ENCODE measurements around the genes PNCK, OPN1MW3, GDI1 and LAGE3.

DNA sequence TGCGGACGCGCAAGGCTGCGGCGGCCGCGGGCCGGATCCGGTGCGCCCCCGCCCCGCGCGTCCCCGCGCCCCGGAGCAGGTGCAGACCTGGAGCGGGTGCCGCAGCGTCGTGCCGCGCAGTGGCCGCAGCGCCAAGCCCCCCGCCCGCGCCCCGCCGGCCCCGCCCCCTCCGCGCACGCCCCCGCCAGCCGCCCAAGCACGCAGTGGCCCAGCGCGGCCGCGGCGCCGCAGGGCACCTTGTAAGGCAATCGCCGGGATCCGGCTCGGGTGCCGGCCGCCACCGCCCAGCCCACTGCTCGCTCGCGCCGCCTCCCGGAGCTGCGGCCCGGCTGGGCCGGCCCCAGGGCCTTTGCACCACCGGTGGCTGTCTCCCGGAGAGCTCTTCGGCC is at the start of gene PNCK:
Gene PNCK, minus strand, starts transcription at position 121 of the 389 bp plus-strand sequence.
- PRO-cap: no peak

DNA sequence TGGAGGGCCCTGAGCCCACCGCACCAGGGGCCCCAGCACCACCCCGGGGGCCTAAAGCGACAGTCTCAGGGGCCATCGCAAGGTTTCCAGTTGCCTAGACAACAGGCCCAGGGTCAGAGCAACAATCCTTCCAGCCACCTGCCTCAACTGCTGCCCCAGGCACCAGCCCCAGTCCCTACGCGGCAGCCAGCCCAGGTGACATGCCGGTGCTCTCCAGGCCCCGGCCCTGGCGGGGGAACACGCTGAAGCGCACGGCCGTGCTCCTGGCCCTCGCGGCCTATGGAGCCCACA is 356 bp downstream of the ABCD1 start:
- PRO-cap: no peak

- PRO-cap: no peak
These were observed 628 bp downstream of the SSR4 start for GRCh38 chrX:153794895-153795697.

GRCh38 chrX:153878879-153879498 is 7.0 kb downstream of the L1CAM start:
- PRO-cap: no peak

- PRO-cap: no peak
These were observed 682 bp upstream of the NAA10 start for GRCh38 chrX:153935470-153935968.

- PRO-cap: no peak
These were observed 1.7 kb downstream of the RENBP start for GRCh38 chrX:153942700-153943132.

DNA sequence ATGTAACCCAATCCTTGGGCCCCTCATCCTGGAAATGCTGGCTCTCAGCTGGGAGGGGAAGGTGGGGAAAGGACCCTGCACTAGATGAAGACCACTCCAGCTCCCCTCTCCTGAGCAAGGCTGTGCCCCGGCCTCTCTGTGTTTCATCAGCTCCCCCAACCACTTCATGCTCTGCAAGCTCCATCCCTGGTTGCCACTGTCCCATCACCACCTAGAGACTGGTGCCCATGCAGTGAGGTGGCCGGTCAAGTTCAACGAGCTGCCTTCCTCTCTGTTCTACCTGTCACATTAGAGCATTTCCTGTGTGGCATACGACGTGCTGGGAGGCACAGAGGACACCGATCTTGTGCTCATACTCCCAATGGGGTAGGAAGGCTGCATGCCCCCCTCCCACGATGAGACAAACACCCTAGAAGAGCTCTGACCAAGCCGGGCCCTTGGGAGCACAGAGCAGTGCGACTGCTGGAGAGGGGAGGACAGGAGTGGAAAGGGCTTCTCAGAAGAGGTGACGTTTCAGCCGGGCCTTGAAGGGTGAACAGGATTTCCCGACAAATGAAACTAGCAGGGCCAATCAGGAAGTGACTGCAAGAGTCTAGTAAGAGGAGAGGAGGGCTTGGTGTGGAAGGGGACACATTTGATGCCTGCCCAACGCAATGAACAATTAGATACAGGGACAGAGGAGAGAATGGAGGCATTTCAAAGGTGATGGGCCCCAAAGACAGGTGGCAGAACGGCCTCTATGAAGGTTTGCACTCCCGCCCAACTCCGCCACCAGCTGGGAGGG is 4.2 kb downstream of the HCFC1 start:
- PRO-cap: no peak

DNA sequence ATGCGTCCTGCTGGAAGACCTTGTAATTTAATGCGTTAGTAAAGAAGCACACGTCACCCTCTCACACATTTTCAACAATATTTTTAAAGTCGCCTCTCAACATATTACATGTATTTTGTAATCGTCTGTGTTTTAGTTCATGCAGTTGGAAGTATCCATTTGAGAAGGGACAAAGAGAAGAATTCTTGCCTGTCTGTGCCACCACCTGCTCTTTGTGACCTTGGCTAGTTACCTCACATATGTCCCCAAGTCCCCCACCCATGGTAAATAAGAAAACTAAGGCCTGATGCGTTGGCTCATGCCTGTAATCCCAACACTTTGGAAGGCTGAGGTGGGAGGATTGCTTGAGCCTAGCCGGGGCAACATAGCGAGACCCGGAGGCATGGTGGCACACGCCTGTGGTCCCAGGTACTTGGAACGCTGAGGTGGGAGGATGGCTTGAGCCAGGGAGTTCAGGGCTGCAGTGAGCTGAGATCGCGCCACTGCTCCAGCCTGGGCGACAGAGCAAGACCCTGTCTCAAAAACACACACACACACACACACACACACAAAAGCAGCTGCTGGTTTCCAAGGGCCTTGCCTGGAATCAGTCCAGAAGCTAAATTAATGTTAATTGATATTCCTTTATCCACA is 724 bp downstream of the TMEM187 start:
- PRO-cap: no peak

GRCh38 chrX:154004150-154004920 is 15.4 kb downstream of the IRAK1 start:
- PRO-cap: no peak

GRCh38 chrX:154012696-154012833 is 7.1 kb downstream of the IRAK1 start:
- PRO-cap: no peak

DNA sequence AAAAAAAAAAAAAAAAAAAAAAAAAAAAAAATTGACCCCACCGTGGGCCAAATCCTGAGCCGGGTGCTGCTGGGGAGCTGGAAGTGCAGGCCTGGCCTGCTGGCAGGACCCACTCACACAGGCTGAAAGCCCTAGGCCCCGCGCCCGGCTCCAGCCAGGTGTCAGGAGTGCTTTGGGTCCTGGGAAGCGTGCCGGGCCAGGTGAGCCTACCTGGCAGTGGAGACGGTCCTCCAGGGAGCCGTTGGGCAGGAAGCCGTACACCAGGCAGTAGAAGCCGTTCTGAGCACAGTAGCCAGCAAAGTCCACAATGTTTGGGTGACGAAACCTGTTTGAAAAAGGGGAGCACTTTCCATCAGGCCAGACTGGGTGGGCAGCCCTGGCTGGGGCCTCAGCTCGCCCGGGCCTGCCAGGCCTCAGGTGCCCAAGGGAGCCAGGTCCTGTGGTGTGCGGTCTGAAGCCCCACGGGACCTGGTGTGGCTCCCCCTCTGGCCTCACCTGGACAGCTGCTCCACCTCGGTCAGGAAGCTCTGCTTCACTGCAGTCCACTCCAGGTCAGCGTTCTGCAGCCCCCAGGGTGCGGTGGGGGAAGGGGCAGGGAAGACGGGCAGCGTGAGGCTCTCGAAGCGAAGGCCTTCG is 1.8 kb downstream of the IRAK1 start:
- PRO-cap: no peak

DNA sequence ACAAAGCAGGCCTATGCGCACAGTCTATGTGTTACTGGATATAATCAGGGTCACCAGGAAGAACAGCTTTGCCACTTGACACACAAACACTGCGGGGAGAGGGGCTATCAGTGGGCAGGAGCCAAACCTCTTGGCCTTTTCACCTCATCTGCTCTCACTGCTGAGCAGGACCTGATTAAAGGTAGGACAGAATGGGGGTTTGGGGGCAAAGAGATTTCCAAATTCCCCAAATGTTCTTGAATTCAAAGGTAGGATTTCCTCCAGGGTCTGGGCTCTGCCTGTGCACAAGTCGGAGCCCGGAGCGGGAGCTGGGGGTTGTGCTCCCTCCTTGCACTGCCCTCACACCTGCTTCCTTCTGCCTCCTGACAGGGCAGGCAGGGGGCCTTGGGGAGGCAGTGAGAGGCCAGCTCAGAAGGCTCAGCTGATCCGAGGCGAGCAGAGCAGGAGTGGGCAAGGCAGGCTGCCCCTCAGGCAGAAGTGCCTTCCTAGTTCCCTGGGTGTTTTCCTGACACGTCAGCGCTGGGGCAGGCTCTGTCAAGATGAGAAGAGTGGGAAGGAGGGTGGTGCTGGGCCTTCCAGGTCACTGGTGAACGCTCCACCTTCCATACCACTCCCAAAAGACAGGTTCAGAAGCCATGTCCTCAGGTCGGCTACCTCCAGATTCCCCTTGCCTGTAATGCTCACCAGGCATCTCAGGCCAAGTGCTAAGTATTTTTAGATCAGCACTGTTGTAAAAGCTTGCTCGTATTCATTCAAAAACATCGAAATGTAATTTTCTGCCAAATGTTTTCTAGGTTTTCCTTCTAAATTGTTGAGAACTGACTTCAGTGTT is 5.5 kb upstream of the IRAK1 start:
- PRO-cap: no peak

DNA sequence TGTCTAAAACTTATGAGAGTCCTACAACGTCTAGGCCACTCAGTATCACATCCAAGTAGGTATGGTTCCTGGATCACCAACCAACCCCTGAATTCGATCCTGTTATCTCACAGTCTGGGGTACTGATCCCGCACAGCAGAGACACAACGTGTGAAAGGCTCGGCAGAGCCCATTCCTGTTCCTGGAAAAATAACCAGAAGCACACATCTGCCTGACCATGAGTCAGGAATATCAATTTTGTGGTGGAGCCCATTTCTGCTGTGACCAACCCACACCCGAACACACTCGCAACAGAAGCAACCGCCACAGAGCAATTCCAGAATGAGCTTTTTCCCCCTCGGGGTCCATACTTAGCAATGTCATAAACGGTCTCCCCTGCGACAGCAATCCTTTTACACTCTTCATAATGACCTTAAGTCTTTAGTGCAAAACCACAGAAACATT is 1.4 kb downstream of the MECP2 start:
- PRO-cap: no peak

DNA sequence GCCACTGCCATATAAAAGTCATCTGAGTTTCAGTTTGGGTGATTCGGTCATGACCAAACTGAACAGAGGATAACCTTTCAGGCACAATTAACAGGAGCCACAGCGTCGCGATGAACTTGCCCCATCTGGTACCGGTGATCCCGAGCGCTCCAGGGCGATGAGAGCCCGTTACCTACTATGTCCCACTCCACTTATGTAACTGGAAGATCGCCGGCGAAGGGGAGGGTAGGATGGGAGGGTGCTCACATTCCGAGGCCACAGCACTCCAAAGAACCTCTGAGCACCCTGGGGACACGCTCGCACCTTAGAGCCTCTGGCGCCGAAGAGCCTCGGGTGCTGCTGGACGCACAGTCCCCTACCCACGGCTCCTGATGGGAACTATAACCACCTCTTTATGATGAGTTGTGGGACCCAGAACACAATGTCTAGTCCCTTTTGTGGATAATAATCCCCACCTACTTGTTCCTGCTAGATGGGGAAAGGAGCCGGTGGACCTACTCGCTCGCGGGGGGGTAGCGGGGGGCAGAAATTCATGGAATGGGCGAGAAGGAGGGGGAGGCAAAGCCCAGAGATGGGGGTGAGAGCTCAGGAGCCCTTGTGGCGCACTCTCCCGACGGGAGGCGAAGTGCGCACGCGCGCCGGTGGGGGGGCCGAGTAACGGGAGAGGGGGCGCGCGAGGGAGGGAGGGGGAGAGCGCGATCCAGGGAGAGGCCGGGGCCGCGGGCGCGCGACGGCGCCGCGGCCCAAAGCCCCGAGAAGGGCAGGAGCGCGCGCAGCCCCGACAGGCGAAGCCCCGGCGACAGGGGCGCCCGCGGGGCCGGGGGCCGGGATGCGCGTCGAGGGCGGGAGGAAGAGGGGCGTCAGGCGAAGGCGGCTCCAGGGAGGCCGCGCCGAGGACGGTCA is 756 bp downstream of the MECP2 start:
- PRO-cap: bidirectional peak, plus-strand start at position 746 of the sequence, minus-strand start at position 615 of the sequence

DNA sequence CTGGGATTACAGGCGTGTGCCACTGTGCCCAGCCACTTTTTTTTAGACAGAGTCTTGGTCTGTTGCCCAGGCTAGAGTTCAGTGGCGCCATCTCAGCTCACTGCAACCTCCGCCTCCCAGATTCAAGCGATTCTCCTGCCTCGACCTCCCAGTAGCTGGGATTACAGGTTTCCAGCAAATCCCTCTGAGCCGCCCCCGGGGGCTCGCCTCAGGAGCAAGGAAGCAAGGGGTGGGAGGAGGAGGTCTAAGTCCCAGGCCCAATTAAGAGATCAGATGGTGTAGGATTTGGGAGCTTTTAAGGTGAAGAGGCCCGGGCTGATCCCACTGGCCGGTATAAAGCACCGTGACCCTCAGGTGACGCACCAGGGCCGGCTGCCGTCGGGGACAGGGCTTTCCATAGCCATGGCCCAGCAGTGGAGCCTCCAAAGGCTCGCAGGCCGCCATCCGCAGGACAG is at the start of gene OPN1MW3:
Gene OPN1MW3, plus strand, starts transcription at position 365 of the 455 bp plus-strand sequence.
- PRO-cap: no peak

DNA sequence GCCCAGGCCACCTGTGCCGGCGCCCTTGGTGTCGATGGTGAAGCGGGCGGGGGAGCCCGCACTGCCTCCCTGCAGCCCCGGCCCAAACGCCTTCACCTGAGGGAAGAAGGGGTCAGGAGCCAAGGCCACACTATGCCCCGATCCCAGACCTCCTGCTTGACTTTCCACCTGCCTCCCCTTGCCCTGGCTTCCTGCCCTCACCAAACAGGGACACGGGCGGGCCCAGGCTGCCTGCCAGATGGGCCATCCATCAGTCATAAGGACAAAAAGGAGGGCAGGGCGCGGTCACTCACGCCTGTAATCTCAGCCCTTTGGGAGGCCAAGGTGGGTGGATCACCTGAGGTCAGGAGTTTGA is 14.0 kb downstream of the FLNA start:
- PRO-cap: no peak

- PRO-cap: no peak
These were observed 1.6 kb downstream of the RPL10 start for GRCh38 chrX:154399546-154400398.

- PRO-cap: unidirectional peak, minus-strand start at chrX:154436725; unidirectional peak, minus-strand start at chrX:154436810; unidirectional peak, plus-strand start at chrX:154437165
These were observed at the start of gene GDI1 for GRCh38 chrX:154436410-154437327. TSS of gene GDI1 (plus strand) at chrX:154437154.

DNA sequence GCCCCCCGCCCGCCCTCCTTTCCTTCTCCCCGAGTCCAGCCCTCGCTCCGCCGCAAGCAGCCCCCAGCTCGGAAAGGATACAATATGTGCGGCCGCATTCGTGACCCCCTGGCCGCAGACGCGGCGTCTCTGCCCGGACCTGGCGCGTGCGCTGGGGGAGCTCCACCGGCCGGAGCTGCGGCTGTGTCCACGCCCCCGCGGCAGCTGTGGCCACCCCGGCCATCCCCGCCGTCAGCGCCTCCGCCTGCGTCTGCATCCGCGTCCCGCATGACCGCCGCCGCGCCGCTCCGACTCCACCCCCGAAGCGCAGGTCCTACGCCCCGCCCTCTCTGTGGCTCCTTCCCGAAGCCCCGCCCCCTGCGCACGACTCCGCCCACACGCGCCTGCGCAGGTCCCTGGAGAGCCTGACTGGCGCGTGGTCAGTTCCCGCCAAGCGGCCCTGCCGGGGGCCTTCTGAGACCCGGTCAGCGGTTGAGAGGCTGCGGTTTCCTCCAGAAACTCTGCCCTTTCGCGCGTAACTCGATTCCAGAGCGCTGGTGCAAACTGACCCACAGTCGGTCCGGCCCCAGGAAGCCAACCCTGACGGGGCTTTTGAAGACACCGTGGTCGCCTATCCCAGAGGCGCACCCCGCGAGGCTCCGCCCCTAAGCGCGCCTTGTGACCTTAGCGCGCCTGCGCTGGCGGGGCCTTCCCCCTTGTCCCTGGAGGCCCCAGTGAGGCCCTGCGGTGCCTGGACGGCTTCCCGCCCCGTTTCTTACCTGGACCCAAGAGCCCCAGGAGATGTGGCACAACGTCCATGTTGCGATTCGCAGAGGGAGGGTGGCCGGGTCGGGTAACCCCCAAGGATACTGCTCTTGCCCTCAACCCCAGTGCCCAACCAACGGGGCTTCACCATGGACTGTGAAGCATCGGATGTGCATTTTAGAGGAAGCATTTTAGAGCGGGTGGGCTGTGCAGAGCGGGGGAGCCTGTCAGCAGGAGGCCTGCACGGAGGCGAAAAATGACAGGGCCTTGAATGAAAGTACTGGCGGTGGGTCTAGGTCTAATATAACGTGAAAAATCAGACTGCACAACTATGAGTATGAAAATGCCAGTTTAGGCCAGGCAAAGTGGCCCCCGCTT is at the start of gene LAGE3:
Gene LAGE3, minus strand, starts transcription at position 635 of the 1,122 bp plus-strand sequence.
- PRO-cap: bidirectional peak, plus-strand start at position 422 of the sequence, minus-strand start at position 206 of the sequence; bidirectional peak, plus-strand start at position 716 of the sequence, minus-strand start at position 567 of the sequence

GRCh38 chrX:154751703-154752309 is 929 bp upstream of the GAB3 start:
- PRO-cap: no peak